Omental fat pad (tissue), 4 donors: ENCODE measurements around a stretch of chr1.

DNA sequence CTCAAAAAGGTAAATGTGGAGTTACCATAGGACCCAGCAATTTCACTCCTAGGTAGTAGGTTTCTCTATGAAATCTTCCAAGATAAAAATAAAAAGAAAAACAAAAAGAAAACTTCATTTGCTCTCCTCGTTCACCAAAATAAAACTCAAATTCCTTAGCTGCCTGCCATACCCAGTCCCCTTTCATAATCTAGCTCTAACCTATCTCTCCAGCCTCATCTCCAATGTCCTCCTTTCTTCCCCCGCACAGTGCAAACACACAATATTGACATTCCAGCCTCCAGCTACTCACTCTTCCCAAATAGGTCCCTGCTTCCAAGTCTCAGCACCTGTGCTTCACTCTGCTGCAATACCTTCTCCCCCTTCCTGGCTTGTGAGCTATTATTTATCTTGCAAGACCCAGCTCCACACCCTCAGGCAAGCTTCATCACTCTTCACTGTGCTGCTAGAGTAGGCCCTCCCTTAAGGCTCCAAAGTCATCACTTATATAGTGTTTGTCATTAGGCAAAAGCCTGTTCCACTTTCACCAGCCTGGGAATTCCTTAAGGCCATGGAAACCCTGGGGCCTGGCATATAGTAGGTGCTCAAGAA is 9.7 kb downstream of the PLPP3 start:
- PRO-cap, result no peak
- RAMPAGE, long total RNA, 4 experiments, result no peak in any of the 4 experiments

GRCh38 chr1:56579729-56579930 is 267 bp upstream of the PLPP3 start:
- PRO-cap, result no peak
- RAMPAGE, long total RNA, 4 experiments, result no peak in any of the 4 experiments

GRCh38 chr1:56811315-56811782 is 7.9 kb downstream of the FYB2 start:
- PRO-cap, result no peak
- RAMPAGE, long total RNA, 4 experiments, result no peak in any of the 4 experiments

GRCh38 chr1:56910167-56910689 is 55.6 kb downstream of the C8B start:
- PRO-cap, result no peak
- RAMPAGE, long total RNA, 4 experiments, result no peak in any of the 4 experiments

DNA sequence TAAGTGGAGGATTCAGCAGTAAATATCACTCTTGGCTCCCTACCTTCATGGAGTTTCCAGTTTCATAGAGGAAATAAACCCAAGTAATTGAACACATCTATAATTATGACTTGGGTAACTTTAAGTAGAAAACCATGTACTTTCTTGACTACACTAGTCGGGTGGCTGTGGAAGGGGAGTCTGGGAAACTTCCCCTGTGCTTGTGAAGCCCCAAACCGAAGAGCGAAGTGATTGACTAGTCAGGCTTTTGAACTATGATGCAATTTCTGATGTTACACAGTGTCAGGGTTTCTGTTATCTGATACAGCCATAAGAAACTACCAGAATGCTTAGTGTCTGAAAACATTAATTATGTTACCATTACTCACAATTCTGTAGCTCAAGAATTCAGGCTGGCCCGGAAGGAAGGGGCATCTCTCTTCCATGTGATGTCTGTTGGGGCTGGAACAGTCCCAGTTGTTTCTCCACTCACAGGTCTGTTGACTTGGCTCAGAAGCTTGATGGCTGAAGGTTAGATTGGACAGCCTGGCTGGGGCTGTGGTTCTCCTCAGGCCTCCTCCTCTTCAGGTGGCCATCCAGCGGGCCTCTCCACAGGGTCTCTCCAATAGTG is 8.1 kb upstream of the C8B start:
- PRO-cap, result no peak
- RAMPAGE, long total RNA, 4 experiments, result no peak in any of the 4 experiments

DNA sequence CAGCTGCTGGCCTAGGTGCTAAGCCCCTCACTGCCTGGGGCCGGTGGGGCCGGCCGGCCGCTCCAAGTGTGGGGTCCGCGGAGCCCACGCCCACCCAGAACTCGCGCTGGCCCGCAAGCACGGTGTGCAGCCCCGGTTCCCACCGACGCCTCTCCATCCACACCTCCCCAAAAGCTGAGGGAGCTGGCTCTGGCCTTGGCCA is 80.3 kb downstream of the DAB1 start:
- PRO-cap, result no peak
- RAMPAGE, long total RNA, 4 experiments, result no peak in any of the 4 experiments

GRCh38 chr1:57424618-57425024 is 761 bp upstream of the DAB1 start:
- PRO-cap, result no peak
- RAMPAGE, long total RNA, 4 experiments, result no peak in any of the 4 experiments

DNA sequence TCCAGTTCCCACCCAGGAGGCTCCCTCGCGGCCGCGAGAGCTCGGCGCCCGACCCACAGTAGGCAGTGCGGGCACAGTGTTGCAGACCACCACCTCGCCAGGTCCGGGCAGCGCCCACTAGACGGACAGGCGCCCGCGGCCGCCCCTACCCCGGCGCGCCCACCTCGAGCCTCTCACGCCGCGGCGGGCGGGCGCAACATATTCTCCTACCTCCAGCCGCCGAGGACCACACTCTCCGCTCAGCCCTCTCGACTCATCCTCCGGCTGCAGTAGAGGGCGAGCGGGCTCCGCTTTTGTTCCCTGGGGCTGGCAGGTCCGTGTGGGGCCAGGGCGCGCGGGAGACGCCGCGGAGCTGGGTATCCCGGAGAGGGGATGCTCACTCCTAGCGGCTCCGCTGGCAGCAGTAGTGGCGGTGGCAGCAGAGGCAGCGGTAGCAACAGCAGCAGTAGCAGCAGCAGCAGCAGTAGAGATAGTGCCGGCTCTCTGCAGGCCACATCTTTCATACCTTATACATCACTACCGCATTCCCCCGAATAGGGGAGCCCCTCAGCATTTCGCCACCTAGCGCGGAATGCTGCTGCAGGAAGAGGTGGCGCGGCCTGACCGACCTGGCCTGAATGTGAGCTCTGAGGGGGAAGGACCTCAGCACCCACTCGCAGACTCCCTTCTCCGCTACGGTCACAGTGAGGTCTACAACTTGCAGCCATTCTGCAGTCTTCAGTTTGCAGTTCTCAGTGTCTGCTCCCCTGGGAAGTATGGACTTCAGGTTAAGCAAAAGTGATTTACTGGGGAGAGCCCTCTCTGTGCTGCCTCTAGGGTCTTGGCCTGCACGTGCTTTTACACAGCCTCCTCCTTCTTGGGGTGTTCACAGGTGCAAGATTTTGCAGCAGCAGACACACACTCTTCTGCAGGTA is 296.2 kb downstream of the OMA1 start:
- PRO-cap, result no peak
- RAMPAGE, long total RNA, 4 experiments, result no peak in any of the 4 experiments

GRCh38 chr1:58446079-58446747 is 100.3 kb downstream of the OMA1 start:
- PRO-cap, result no peak
- RAMPAGE, long total RNA, 4 experiments, result no peak in any of the 4 experiments

DNA sequence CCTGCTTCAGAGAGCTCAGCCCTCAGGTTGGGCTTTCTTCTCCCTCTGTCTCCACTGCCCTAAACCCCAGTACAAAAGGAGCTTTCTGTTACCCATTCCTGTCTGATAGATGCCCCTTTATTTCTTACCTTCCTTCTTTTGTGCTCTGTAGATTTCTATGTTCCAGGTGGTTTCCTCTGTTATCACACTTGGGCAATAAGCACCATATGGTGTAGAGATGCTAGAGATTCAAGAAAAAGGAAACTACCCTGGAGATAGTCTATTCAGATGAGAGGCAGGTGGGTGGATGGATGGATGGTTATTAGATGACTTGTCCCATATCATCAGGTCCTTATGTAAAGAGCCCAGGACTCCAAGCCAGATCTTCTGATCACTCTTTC is 40.2 kb upstream of the TACSTD2 start:
- PRO-cap, result no peak
- RAMPAGE, long total RNA, 4 experiments, result no peak in any of the 4 experiments

DNA sequence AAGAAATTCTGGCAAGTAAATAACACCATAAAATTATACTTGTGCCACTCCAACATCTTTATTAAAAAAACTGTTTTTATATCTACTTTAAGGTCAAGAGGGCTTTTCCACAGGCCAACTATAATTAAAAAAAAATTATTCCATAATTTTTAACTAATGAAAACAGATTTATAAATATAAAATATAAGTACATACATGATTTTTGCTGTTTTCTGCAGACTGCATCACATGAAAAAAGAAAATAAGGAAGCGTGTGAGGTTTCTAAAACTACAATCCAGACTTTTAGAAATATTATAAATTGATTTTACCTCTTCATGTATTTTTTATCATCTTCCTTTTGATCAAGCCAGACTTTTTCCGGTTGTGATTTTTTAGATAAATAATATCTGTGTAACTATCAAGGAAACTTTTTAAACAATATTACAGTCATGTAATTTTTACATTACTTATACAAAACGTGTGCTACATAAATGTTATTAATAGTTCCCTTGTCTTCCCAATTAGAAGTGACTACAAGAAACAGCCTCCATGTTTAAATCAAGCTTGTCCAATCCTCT is 9.8 kb downstream of the MYSM1 start:
- PRO-cap, result no peak
- RAMPAGE, long total RNA, 4 experiments, result no peak in any of the 4 experiments

DNA sequence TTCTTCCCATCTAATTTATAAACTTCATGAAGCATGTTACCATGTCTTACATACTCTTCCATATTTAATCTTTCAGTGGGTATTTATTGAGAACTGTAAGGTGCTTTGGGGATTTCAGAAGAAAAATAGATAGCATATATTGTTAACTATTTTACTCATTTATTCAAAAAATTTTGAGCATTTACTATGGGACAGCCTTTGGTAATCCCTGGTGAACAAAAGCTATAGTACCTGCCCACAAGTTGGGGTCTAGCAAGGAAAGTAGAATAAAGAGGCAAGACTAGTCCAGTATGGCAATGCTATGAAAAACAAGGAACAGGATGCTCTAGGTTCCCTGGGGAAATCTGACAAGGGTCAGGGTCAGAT is 9.6 kb upstream of the JUN start:
- PRO-cap, result no peak
- RAMPAGE, long total RNA, 4 experiments, result no peak in any of the 4 experiments

DNA sequence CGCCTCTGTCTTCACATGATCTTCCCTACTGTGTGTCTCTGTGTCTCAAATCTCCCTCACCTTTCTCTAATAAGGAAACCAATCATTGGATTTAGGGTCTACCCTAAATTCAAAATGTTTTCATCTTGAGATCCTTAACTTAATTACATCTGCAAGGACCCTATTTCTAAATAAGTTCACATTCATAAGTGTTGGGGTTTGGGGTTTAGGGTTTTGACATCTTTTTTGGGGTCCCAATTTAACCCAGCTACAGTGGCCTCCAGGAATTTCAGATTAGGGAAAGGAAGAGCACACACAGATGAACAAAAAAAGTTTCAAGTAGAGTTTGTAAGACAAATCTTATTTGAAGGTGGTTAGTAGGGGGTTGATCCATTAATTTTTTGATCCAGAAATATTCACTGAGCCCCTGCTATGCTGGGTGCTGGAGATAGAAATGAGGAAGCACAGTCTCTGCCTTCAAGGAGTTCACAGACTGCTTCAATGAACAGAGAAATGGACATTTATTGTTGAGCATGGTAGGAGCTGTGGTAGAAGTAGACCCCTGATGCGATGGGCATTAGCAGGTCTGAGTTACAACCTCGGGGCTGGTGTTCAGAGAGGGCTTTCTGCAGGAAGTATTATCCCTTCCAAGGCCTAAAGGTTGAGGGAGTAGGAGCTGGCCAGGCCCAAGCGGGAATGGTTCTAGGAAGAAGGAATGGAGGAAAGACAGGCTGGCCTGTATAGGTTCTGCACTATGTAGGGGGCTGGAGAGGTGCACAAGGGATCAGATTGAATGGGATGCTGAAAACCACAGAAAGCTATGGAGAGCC is 23.2 kb upstream of the JUN start:
- PRO-cap, result no peak
- RAMPAGE, long total RNA, 4 experiments, result no peak in any of the 4 experiments

DNA sequence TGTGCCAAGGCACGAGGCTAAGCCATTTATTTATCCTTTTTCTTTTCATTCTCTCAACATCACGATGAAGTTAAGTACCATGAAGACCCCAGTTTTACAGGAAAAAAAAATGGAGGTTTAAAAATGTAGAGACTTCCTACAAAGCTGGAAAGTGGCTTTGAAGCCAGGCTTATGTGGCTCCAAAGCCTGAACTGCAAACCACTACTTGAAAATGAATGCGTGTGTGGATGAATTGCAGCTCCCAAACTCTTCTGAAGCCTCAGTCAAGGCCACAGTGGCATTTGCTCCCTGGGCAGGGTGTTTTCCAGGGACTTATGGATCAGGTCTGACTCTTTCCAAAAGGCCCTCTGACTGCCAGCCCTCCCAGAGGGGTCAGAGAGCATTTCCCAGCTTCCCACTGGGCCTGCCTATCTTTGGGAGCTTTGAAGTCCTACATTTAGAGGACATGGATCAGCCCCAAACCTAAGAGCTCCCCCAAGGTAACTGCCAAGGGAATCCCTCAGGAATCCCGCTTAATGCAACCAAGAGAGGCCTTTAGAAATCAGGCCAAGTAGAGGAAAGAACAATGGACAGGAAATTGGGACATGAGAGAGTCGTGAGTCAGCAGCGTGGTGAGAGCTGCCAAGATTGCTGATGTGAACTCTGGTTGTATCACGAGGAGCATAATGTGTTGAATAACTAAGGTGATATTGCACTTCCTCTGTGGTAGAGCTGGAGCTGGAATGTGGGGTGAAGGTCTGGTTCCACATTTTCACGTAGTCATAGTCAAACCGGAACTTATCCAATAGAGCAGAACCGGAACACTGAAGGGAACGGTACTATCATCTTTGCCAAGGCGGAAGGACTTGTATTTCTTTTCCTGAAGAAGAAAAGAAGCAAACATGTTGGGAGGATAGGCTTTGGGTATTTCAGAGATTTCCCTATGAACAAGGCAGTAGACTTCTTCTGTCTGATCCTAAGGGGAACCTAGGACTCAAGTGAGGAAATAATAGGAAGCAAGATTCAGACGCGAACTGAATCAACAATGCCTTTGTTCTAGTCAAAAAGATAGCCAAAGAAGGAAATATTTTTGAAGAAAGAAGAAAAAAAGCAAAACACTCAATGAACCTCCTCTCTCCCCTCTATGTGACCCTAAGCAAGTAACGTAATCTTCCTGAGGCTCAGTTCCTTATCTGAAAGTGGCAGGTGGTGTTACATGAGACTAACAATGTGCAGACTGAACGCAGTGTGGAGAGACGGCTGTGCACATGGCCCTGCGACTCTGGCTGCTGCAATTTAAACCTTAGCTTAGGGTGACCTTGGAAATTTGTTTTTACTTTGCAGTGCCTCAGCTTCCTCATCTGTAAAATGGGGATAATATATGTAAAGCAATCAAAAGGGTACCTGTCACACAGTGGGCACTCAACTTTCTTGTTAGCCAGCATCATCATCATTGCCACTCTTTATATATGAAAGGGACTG is 99.6 kb upstream of the JUN start:
- PRO-cap, result no peak
- RAMPAGE, long total RNA, 4 experiments, result no peak in any of the 4 experiments

DNA sequence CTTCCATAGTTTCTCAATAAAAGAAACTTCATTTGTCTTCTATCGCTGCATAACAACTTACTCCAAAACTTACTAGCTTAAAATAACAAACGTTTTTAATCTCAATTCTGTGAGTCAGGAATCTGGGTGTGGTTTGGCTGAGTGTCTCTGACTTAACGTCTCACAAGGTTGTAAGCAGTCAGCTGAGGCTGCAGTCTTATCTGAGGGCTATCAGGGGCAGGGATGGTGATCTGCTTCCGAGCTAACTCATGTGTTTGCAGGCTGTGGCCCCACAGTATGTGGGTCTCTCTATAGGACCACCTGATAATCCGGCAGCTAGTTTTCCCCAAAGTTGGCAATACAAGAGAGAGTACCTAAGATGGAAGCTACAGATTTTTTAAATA is 234.2 kb upstream of the FGGY start:
- PRO-cap, result no peak
- RAMPAGE, long total RNA, 4 experiments, result no peak in any of the 4 experiments

DNA sequence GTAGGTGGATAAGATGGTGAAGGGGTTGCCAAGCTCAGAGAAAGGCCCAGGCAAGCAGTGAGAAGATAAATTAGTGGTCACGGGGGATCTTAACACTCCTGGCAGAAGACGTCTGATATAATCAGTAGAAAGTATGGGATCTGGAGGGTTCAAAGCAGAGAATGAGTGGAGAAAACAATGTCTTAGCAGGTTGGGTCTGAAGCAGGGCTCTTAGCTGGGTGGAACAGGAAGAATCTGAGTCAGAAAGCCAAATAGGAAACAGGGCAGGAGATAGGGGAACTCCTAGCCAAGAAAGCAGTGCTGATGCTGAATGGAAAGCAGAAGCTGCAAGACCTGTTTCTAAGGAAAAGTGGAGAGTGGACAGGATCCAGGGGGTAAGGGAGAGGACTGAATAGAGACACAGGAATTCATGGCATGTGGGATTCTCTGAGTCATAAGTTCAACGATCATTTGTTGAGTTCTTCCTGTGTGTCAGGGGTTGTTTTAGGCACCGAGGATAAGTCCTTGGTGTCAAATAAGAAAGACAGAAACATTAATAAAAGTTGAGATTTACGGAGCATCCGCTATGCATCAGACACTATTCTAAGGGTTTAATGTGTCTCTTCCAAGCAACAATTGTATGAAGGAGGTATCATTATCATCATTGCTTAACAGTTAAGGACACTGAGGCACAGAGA is 153.8 kb upstream of the FGGY start:
- PRO-cap, result no peak
- RAMPAGE, long total RNA, 4 experiments, result no peak in any of the 4 experiments

- PRO-cap, result no peak
- RAMPAGE, long total RNA, 4 experiments, result no peak in any of the 4 experiments
These were observed 92.8 kb upstream of the FGGY start for GRCh38 chr1:59203928-59204648.

DNA sequence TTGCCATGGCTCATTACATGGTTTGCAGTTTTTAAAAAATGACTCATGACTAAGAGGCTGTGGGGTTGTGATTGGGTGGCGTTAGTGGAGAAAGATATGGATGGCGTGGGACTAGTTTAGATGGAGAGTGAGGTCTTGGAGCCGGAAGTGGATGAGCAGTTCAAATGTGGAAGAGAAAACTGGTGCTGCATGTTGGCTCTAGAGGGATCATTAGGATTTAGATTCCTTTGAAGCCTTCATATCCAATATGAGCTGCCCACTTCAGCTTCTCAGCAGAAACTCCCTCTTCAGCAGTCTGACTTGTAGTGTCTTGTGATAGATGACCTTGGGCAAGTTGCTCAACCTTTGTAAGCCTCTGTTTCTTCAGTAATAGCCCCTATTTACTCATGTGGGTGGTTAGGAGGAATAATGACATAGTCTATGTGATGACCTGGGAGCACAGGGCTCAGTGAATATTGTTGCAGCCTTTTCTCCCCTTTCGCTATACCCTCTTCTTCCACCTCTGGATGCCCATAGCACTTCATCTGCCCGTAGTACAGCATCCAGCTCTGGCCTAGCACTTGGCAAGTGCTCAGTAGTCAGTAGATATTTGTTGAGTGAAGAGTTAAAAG is 6.4 kb upstream of the FGGY start:
- PRO-cap, result no peak
- RAMPAGE, long total RNA, 4 experiments, result no peak in any of the 4 experiments

DNA sequence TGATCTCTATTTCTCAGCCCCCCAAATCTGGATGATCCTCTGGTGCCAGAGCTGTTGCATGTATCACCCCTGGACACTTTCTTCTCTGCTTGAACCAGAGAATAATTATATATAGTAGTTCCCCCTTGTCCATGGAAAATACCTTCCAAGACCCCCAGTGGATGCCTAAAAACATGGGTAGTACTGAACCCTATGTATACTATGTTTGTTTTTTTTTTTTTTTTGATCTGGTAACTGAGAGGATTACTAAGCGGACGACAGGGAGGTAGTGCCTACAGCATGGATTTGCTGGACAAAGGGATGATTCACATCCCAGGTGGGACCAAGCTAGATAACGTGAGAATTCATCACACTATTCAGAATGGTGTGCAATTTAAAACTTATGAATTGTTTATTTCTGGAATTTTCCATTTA is 202.2 kb downstream of the FGGY start:
- PRO-cap, result no peak
- RAMPAGE, long total RNA, 4 experiments, result no peak in any of the 4 experiments

DNA sequence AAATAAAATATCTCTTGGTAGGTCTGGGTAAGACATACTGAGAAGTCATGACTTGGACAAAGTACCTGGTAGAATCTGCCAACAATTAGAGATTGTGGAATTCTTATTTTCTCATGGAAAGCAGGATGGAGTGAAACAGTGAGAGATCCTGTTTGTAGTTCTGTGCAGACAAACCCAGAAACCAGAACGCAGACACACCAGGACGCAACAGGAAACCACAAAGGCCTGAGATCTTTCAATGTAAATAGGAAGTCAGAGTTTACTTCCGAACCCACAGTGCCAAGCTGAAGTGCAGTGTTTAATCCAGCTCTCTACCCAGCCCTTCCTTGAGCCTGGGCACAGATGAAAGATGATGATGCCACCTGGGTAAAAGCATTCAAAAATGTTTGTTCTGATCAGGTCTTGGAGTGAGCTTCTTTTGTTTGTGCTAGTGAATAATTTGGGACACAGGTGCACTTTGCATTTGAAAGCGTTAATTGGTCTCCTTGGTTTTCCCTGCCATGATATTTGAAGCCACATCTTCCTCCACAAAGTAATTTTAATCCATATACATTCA is 244.2 kb upstream of the HOOK1 start:
- PRO-cap, result no peak
- RAMPAGE, long total RNA, 4 experiments, result no peak in any of the 4 experiments